Neutrophil (primary cell): ENCODE results near the genes TTLL2, FRMD1 and C6orf120.

DNA sequence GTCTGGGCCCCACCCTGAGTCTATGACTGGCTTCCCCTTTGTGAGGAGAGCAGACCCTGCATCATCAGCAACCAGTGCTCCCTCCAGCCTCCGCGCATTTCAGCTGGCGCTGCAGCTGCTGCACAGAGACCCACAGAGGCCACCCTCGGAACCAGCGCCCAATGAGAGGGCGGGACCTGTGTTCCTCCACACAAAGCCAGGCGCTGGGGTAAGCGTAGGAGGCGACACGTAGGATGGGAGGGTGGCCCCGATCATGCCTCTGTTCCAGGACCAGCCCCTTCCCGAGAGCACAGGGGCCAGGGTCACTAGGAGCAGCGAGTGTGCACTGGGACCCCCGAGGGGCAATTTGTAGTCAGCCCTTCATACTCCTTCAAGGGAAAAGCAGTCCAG lies at the start of gene TTLL2:
TSS of gene TTLL2 (plus strand) at position 74 of the 390 bp plus-strand sequence.
- PRO-cap = no peak

DNA sequence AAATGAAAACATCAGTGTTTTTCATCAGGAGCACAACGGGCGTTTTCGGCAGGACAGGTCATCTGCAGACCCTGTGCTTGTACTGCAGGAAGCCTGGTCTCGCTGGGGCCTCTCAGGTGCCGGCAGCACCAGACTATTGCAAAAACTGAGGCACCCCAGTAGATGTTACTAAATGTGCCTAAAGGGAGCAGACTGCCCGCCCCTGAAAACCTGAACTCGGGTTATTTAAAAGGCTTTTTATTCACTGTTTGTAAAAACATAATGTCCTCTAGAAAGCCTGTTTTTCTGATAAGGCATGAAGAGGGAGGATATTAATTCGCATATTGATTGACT lies 167.6 kb downstream of the TTLL2 start:
- PRO-cap = no peak

DNA sequence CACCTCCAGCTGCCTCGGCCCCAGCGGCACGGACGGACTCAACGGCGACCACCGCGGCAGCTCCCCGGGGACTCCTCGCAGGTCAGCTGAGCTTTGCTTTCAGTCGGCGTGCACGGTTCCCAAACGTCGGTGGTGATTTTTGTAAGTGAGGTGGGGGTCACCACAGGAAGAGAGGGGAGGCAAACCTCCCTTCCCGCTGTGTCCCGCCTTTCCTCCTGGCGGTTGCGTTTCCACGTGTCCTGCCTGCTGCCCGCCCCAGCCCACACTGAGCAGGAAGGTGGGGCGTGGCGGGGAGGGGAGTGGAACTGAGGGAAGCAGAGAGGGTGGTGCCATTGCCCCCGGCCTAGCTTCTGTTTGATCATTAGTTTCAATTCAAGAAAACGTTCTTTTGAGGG lies 30.1 kb upstream of the AFDN start:
- PRO-cap = no peak

GRCh38 chr6:167962583-167963206 lies 34.8 kb upstream of the KIF25 start:
- PRO-cap = no peak

DNA sequence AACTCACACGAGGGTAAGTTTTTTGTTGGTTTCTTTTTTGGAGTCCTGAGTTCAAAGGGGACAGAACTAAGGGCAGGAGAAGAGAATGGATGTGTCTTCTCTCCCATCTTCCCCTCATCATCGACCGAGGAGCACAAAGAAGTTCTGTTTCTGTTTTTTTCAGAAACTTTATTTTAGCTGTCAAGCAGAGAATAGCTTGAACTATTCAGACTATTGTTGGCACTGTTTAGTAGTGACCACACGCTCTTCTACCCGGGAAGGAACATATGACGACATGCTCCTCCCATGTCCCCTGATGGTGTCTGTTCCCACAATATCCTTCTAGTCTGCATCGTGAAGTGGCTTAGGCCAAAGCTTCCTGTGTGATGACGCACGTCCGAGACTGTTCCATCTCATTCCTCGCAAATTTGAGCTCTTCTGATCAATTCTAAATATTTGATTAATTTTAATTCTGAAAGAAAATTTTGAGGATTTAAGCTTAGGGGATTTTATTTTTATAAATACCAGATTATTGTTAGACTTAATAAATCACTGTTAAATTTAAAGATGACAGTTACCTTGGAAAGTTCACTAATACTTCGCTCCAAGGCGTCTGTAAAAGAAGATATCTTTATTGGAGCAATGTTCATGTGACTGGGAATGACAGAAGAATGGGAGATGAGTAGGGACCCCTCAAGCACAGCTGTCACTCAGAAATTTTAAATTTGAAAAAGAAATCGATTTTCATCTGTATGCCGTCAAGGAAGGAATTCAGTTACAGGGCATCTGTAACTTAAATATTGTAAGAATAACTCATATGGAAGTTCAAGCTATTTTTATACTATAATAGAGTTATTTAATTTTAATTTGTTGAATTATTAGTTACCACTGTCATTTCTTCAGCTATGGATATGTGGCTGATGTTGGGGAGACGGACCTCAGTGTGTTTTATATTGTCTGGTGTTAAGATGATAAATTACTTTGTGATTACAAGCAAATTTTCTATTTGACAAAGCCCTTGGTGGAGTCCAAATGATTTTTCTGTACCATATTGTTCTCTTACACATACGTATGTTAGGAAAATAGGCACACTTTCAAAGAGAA lies 27.0 kb upstream of the KIF25 start:
- PRO-cap = no peak

DNA sequence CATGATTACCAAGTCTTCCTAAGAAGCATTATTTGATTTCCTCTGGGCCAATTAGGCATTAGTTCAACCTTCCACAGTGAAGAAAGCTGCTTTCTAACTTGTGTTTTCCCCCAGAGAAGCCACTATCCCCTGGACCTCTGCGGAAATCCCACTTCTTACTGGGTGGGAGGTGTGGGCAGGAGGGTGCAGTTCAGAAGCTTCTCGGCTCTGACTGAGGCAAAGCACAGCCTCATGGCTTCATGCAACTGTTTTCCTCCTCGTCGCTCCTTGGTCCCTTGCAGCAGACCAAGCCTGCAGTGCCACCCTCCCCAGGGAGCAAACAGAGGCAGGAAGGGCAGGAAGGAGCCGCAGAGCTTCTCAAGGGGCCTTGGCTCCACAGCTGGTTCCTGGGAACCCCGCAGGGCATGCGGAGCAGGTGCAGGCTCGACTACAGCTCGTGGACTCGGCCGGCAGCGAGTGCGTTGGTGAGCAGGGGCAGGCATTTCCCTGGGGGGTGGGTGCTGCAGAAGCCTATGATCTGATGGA lies 37.3 kb downstream of the FRMD1 start:
- PRO-cap = no peak

DNA sequence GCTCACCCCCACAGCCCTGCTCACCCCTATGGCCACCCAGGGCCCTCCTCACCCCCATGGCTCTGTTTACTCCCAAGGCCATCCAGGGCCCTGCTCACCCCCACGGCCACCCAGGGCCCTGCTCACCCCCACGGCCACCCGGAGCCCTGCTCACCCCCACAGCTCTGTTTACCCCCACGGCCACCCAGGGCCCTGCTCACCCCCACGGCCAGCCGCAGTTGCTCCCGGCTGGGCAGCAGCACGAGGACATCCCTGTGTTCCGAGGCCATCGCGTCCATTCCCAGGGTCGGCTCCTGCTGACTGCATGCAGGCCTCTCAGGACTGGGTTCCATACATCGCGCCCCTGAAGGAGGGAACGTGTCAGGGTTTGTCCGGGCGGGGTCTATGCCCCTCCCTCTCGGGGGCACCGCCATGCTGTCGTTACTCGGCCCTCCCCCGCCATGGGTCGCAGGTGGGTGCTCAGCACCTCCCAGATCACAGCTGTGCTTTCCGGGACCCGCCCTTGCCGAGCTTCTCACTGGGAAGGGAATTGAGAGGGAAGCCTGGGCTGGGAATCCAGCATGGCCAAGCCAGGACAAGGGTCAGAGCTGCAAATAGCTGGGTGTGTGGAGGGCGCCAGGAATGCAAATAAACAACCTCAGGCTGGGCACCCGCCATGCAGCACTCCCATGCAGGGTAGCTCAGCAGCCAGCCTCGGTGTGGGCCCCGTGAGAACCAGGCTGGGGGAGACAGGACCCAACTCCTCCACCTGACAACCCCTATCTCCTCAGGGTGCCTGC lies at the start of gene FRMD1:
TSS of gene FRMD1 (minus strand) at position 531 of the 779 bp plus-strand sequence.
- PRO-cap = no peak

DNA sequence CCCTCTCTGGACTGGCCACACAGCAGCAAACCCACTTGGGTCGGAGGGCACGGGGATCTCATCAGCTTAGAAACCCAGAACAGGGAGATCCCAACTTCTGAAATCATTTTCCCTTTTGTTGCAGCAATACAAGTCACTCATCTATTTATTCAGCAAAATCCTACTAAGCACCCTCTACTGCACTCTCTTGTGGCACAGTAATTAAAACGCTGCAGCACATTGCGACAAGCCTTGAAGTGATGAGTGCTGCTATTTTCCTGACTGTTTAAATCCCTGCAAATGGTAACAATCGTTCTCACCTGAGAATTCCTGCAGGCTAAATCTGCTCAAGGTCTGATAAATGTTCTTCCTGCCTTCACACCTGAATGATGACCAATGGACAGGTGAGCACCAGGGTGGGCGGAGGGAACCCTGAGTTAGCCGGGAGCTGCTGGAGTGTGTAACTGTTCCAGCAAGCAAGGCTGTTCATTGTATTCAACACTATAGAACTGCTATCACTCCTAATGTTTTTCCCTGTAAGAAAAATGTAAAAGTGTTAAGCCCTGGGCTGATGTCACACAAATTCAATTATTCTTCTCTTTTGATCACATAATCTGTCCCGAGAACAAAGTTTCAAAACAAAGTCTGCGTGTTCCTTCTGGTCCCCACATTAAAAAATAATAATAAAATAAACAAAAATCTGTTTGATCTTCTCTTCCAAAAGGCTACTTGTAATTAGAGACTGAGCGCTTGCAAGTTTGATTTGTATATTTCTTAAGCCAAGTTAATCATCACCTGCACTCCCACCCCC lies 4.0 kb downstream of the DACT2 start:
- PRO-cap = no peak

GRCh38 chr6:168413200-168413856 lies 27.7 kb upstream of the SMOC2 start:
- PRO-cap = no peak

- PRO-cap = no peak
Observed at GRCh38 chr6:168457359-168457897, 16.4 kb downstream of the SMOC2 start.

DNA sequence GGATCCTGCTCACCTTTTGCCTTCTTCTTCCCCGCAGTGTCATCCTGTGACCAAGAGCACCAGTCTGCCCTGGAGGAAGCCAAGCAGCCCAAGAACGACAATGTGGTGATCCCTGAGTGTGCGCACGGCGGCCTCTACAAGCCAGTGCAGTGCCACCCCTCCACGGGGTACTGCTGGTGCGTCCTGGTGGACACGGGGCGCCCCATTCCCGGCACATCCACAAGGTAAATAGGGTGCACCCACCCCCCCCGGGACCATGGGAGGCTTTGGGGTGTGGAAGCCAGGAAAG lies 157.7 kb downstream of the SMOC2 start:
- PRO-cap = no peak

GRCh38 chr6:168884417-168884899 lies 369.2 kb downstream of the THBS2 start:
- PRO-cap = no peak

GRCh38 chr6:168941189-168941388 lies 312.6 kb downstream of the THBS2 start:
- PRO-cap = no peak

DNA sequence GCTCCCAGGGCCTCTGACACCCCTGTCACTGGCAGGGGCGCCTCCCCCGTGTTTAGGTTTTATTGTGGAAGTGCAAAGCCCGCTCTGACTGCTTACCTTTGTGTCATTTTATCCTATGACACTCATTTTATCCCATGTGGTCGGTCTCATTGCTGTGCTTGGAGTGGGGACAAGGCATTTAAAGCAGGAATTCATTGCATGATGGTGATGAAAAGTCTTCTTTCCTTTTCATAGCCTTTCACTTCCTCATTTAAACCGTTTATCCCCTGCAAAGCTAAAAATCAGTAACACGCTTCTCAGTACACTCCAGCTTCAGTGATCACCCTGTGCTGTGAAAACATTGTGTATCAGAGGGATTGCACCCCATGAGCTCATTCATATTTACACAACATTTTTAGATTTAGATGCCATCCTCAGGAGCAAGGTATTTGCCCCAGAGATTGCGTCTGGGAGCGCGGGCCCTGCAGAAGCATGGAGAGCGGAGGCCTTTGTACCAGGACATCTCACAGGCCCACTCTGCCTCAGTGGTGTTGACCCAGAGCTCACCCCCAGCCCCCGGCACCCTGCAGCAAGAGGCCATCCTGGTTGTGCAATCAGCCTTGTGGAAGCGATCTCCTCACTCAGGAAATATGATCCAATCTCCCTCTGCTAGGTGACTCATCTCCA lies 38.7 kb upstream of the THBS2 start:
- PRO-cap = no peak

DNA sequence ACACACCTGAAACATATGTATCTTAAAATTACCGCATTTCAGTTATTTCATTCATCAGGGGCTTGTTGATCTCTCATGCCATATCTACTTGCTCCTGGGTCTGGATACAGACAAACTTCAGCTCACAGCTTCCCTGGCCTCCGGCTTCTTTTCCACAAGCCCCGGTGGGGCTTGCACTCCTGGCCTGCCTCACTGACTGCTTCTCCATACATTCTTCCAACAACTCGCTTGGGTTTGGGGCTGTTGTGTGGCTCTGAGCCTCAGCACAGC lies 58.6 kb upstream of the THBS2 start:
- PRO-cap = no peak

GRCh38 chr6:169452111-169453018 lies 198.7 kb upstream of the THBS2 start:
- PRO-cap = no peak

DNA sequence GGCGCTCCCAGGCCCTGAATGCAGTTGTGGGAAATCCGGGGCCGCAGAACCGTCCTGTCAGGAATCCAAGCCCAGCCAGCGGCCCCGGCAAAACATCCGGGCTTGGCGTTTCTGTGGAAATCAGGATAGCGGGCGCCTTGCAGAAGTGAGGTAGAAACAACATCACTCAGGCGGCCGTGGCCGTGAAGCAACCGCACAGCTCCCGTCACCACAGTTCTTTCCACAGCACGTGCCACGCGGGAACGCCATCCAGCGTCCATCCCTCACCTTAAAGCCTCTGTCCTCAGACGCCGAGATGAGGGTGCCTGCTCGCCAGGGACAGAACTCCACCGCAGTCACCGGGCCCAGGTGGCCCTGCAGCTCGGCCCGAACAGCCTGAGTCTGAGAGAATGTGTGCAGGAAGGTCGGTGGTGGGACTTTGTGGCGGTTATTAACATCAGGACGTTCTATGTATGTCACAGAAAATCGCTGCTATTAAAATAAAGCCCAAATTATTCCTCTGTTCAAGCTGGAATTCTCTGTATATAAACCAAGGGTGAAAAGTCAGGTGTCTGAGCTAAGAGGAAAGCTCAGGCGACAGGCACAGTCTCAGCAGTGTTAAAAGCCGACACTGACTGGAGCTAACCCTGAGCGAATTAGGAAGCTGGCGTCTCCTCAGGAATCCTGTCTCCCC lies 34.0 kb downstream of the WDR27 start:
- PRO-cap = no peak

DNA sequence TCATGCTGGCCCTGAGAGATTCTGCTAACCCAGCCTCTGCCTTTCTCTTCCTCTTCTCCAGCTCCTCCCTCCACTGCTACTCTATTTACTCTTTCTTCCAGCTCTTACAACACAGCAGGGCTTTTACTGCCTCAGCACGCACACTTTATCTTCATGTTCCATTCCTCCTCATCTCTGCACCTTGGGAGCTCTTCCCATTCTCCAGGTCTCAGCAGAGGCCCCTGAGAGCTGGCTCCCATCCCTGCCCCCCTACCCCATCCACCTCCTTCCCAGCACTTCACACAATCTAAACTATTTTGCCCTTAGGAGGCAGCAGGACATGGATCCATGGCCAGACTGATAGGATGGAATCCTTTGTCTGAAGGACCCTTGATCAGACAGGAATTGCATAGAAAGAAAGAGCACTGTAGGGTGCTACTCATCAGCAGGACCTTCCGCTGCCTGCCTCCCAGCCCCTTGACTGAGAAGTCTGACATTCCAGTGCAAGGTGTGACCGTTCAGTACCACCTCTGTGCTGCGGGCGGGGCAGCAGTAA lies 11.5 kb downstream of the WDR27 start:
- PRO-cap = no peak

DNA sequence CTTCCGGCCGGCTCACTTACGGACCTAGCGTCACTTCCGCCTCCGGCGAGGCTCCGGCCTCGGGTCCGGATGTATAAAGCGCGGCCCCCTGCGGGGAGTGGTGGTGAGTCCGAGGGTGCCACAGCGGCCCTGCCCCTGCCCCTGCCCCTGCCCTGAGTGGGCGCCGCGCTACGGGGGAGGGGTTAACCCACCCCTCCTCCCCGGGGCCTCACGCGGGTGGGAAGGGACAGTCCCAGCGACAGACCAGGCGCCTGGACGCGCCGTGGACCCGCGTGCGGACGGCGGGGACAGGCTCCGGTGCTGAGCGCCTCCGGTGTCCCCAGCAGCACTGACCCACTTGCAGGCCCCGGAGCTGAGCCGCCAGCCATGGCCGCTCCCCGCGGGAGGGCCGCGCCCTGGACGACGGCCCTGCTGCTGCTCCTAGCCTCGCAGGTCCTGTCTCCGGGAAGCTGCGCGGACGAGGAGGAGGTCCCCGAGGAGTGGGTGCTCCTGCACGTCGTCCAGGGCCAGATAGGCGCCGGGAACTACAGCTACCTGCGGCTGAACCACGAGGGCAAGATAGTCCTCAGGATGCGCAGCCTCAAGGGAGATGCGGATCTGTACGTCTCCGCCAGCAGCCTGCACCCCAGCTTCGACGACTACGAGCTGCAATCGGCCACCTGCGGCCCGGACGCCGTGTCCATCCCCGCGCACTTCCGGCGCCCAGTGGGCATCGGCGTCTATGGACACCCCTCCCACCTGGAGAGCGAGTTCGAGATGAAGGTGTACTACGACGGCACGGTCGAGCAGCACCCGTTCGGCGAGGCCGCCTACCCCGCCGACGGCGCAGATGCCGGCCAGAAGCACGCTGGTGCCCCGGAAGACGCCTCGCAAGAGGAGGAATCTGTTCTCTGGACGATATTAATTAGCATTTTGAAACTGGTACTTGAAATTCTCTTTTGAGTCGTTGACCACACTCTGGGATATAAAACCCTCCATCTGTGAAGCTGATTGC lies at the start of gene C6orf120:
TSS of gene C6orf120 (plus strand) at position 33 of the 994 bp plus-strand sequence.
- PRO-cap = bidirectional peak, plus-strand start at position 103 of the sequence, minus-strand start outside the sequence

GRCh38 chr6:169704183-169705193 lies 2.6 kb downstream of the C6orf120 start:
- PRO-cap = no peak